Measurements from ENCODE around the genes PTPDC1, ZNF169 and AOPEP.

- RRBS: 6% methylated on average over 2 of the region's 12 CpGs
These were observed 1.2 kb downstream of the PHF2 start for GRCh38 chr9:93577629-93578034.

- RRBS: no CpG with 5 or more reads among the region's 11 CpGs
These were observed 5.7 kb downstream of the PHF2 start for GRCh38 chr9:93581878-93582639.

- RRBS: 83% methylated on average over 7 of the region's 15 CpGs
These were observed at the start of gene PTPDC1 for GRCh38 chr9:94084181-94084909. PTPDC1 (plus strand) TSS chr9:94084464.

- RRBS: no CpG with 5 or more reads among the region's 3 CpGs
These were observed 51.1 kb downstream of the PTPDC1 start for GRCh38 chr9:94135140-94135889.

DNA sequence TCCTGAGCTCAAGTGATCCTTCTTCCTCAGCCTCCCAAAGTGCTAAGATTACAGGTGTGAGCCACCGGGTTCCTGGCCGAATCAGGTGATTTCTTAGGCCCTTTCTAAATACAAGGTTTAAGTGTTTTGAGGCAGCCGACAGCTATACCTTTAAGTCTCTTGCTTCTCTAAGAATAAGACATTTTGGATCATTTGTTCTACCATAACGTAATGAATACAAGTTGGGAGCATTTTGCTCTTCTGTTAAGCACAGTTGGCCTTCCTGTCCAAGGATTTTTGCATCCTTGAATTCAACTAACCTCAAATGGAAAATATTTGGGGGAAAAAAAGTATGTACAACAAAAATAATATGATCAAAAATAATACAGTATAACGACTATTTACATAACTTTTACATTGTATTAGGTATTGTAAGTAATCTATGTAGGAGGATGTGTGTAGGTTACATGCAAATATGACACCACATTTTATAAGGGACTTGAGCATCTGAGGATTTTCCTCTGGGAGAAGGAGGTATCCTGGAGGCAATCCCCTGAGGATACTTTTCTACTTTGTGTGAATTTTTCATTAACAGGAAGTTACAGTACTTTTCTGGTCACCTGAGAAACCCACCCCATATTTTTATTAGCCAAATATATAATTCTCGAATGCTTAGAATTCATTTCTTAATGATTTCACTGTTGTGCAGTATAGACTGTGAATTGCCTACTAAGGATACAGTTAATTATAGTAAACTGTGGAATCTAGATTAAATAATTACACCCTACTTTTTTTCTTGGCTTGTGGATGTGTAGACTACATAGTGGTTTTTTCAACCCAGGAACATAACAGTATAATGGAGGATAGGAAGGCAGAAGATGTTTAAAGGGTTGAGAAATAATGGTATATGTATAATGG is 85.2 kb downstream of the PTPDC1 start:
- RRBS: no CpG with 5 or more reads among the region's 6 CpGs

DNA sequence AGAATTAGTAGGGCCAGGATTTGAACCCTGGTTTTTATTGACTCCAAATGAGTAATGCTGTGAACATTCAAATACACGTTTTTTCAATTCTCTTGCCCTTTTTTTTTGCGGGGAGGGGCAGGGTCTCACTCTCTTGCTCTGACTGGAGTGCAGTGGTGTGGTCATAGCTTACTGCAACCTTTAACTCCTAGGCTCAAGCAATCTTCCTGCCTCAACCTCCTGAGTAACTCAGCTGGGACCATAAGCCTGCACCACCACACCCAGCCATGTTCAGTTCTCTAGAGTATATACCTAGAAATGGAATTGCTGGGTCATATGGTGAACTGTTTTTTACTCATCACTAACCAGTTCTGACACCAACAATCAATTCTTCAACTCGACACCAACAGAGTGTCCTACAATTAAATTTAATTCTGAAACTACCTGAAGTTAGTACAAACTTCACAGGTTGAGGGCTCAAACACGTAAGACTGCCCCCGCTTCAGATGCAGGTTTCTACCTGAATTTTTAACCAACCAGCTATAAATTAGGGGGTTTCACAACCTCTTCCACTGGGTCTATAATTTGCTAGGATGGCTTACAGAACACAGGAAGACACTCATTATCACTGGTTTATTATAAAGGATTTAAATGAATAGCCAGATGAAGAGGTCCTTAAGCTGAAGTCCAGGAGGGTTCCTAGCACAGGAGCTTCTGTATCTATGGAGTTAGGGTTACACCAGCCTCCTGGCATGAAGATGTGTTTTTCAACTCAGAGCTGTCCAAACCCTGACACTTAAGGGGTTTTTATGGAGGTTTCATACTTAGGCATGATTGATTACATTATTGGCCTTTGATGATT is 85.3 kb upstream of the ZNF169 start:
- RRBS: no CpG with 5 or more reads among the region's 5 CpGs

DNA sequence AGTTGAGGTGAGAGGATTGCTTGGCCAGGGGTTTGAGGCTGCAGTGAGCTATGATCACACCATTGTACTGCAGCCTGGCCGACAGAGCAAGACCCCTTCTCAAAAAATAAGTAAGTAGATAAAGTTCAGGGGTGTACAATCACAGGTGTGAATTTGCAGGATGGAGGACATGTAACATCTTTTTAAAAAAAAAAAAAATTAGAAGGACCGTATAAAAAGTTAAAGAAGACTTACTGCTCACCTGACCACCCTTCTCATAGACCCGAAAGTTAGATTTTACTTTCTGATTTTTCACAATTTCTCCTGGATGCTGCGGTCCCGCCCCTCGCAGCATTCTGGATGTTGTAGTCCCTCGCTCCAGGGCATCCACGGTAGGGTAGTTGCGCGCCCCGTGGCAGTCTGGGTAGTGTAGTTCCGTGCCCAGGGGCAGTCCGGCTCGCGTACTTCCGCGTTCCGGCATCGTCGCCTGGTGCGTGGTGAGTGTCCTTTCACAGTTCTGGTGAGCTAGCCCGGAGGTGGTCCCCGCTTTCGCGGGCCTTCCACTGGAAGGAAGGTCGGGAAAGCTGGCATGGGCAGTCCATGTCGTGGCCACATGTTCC is at the start of gene ZNF169:
Gene ZNF169, plus strand, starts transcription at position 429 of the 599 bp plus-strand sequence.
- RRBS: 2% methylated on average over 5 of the region's 27 CpGs

DNA sequence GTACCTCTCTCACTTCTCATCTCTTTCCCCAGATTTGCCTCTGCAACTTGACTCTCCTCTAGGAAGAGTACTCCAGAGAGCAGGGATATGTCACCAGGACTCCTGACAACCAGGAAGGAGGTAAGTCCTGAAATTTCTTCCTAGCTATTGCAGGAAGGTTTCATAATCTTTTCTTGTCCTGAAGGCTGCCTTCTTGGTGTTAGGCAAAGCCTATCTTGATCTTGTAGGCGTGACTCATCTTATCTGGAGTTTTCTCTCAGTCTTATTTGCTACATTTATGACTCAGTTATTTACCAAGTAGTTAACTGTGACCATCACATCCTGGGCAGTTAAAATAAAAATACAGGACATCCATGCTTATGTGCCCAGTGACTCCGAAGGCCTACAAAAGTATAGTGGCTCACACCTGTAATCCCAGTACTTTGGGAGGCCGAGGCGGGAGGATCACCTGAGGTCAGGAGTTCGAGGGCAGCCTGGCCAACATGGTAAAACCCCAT is 19.7 kb downstream of the ZNF169 start:
- RRBS: no CpG with 5 or more reads among the region's 5 CpGs

DNA sequence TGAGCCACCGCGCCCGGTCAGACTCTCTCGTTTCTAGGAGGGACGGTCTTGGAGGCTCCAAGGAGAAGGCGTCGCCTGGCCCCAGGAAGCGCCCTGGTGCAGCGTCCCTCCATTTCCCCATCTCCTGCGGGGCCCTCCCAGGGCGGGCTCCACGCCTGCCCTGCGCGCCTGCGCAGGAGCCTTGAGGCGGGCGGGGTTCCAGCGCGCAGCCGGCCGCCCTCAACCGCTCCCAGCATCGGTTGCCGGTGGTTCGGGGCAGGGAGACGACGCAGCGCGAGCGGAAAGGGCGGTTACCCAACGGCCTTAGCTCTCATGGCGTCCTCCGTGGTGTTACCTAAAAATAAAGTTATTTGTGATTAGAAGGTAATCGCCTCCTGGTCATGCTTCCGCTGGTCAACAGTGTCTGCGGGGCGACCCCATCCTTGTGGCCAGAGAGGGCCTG is 3.9 kb upstream of the NUTM2F start:
- RRBS: no CpG with 5 or more reads among the region's 38 CpGs

GRCh38 chr9:94332718-94333089 is 4.3 kb upstream of the NUTM2F start:
- RRBS: no CpG with 5 or more reads among the region's 16 CpGs

DNA sequence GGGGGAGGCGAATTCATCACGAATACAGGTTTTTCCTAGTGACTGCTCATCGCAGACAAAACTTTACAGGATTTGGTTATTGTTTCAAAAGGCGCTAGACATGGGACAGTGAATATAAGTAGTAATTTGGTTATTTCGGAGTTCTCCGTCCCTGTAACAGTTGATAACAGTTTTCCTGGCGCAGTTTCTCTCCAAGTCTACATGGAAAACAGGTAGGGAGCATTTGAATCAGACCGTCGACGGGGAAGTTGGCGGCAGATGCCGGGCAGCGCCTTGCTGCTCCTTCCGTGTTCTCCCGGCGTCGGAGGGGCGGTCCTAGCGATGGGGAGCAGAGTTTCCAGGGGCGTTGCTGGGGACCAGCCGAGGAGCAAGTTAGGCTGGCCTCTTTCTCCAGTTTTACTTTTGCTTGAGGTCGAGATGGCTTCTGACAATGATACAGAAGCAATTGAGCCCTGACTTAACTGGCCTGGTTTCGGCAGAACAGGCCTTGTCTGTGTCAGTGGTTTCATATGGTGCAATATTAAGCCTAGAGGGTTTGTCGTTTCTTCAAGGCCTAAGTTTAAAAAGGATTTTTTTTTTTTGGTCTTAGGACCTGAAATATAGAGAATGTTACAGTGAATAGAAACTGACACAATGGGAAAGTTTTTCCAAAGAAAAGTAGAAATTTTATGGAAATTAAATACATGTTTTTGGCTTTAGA is 835 bp downstream of the MFSD14B start:
- RRBS: no CpG with 5 or more reads among the region's 24 CpGs

DNA sequence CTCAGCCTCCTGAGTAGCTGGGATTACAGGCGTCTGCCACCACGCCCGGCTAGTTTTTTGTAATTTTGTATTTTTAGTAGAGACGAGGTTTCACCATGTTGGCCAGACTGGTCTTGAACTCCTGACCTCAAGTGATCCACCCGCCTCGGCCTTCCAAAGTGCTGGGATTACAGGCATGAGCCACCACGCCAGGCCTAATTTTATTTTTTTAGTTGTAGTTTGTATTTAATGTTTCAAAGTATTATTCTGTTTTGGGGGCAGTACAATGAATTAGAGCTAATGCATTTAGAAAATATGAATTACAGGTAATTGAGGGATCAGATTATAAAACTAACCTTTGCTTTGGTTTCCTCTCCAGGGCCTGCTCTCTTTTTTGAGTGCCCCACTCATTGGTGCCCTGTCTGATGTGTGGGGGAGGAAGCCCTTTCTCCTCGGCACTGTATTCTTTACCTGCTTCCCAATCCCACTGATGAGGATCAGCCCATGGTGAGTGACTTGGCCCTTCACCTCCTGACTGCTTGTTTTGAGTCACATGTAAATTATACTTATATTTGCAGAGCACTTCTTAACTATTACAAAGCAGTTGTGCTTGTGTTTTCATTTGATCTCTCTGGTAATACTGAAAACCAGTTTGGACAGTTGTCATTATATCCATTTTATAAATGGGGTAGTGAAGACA is 63.8 kb downstream of the MFSD14B start:
- RRBS: no CpG with 5 or more reads among the region's 8 CpGs

- RRBS: no CpG with 5 or more reads among the region's 10 CpGs
These were observed 84.7 kb downstream of the MFSD14B start for GRCh38 chr9:94458894-94459637.

DNA sequence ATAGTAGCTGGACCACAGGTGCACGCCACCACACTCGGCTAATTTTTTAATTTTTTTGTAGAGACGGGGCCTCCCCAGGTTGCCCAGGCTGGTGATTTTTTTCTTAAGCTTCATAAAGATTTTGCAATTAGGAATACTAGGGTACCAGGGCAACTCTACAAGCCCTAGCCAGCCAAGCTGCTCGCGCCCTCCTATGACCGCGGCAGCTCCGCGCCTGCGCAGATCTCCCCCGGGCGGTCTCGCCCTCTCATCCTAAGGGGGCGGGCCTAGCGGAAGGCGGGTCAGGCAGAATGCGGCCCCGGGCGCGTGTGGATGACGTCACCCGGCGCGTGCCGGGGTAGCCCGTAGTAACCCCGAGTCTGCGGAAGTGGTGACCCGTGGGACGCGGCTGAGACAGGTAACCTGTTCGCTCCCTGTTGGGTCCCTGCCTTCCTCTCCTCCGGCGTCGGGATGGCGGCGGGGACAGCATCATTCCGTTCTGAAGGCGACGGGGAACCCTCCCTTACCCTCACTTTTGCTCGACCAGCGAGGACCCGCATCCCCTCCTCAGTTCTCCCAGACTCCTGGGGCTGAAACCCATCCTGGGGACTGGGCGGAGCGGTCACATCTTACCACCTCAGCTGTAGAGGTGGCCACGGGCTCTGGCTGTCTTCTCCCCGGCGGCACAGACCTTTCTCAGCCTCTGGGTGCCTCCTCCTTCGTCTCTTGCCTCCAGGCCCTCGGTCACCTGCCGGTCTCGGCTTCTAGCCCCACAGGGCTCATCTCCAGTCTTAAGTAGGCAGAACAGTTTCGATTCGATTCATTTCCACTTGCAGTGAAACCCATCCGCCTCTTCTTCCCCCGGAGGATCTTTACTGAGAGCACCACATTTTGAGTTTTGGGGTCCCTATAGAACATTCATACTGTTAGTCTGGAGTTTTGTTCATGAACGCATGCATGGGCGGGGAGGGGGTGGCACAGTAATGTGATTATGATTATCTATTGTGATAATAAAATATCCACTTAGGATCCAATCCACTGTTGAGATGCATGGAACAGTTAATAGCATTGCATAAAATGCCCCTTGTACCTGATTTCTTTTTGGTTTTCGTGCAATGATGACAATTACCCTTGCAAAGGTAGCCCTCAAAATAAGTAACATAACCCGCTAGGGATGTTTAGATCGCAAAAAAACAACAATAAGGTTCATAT is at the start of gene AOPEP:
Gene AOPEP, plus strand, starts transcription at position 345 of the 1,191 bp plus-strand sequence.
- RRBS: 2% methylated on average over 21 of the region's 61 CpGs

GRCh38 chr9:94861663-94862453 is 135.4 kb downstream of the AOPEP start:
- RRBS: no CpG with 5 or more reads among the region's 12 CpGs

GRCh38 chr9:94950110-94950845 is 223.8 kb downstream of the AOPEP start:
- RRBS: no CpG with 5 or more reads among the region's 7 CpGs

DNA sequence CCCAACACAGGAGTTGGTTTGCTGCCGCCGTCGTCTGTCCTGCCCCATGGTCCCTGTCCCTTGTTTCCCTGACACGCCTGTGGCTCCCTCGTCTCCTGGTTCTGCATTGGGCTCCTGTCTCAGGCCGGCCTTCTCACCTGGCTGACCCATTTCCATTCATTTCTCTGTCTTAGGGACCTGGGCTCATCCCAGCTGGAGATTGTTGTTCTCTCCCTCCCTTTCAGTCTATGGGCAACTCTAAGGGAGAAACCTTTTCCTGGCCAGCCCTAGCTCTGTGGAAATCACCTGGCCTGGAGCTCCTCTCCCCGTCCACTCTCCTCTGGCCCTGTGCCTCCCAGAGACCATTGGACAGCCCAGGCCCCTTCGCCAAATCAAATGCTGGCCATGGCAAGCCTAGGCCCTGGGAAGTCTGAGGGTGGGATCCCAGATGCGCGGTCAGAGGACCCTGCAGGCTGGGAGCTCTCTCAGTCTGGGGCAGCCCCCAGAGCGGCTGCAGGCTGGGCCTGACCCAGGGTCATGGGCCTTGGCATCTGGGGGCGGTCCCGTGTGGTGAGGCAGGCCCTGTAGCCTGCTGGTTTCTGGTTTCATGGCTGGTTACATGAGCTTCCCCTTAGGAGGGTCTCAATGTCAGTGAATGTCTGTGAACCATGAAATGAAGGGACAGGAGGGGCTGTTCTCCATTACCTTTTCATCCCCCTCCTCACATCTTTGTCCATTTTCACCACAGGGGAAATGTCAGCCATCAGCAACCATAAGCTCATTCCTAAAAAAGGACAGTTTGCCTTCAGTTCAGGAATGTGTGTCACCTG is 253.5 kb downstream of the AOPEP start:
- RRBS: no CpG with 5 or more reads among the region's 13 CpGs

DNA sequence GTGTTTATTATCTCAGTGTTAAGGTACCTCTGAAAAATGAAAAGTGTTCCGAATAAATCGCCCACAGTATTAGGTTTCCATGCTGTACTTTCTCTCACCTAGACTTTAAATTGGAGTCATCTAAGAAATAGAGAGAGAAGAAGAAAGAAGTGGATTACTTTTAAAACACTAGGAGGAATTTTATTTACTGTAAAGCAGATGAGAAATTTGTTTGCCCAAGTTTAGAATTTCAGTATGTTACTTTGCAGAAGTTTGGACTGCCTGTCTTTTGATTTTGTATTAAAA is 279.3 kb downstream of the AOPEP start:
- RRBS: no CpG with 5 or more reads among the region's 2 CpGs

- RRBS: no CpG with 5 or more reads among the region's 17 CpGs
These were observed 292.1 kb downstream of the AOPEP start for GRCh38 chr9:95018209-95019347.

DNA sequence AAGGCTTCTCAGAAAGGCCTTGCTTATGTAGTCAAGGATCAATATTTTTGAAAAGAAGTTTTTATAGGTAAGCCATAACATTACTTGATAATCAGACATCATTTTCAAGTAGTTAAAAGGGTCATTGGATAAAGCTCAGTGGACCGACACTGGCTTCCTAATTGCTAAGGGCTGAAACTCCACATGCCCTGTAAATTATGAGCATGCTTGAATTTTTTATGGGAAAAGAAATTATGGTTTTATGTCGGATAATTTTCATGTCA is 293.7 kb downstream of the FANCC start:
- RRBS: no CpG with 5 or more reads among the region's 2 CpGs

All from HGPS cell (cell line).